ENCODE data around the gene PRDM10.

DNA sequence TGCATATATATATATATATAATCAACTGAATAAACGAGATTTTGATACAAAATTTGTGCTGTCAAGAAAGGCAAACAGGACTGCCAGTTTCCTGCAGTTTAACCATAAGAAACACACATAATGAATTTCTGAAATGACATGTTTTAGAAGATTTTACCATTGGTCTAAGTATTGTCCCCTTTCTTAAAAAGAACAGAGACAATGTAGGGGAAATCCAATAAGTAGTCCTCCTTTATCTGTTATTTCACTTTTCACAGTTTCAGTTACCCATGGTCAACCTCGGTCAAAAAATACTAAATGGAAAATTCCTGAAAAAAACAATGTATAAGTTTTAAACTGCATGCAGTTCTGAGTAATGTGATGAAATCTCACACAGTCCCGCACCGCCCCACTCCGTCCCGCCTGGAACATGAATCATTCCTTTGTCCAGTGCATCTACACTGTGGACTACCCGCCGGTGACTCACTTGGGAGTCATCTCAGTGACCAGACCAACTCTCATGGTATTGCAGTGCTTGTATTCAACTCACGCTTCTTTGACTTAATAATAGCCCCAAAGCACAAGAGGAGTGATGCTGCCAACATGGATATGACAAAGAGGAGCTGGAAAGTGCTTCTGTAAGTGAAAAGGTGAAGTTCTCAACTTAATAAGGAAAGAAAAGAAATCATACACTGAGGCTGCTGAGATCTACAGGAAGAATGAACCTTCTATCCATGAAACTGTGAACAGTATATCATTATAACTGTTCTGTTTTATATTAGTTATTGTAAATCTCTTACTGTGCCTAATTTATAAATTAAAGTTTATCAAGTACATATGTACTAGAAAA lies 48.8 kb downstream of the ARHGAP32 start:
- PRO-cap, result no peak

GRCh38 chr11:129202856-129203216 lies 10.7 kb upstream of the ARHGAP32 start:
- PRO-cap, result no peak

DNA sequence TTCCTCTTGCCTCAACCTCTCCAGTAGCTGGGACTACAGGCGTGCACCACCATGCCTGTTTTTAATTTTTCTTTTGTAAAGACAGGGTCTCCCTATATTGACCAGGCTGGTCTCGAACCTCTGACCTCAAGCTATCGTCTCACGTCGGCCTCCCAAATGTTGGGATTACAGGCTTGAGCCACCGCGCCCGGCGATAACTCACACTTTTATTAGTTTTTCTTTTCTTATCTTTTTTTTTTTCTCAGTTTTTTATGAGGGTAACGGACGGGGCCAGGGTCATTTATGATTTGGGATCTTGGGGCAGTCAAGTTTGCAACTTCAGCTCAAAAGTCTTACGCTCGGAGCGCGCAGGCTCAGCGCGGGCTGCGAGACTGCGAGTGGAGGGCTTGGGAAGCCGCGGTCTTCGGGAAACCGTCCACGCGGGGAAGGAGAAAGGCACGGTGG lies 747 bp upstream of the BARX2 start:
- PRO-cap, result no peak

DNA sequence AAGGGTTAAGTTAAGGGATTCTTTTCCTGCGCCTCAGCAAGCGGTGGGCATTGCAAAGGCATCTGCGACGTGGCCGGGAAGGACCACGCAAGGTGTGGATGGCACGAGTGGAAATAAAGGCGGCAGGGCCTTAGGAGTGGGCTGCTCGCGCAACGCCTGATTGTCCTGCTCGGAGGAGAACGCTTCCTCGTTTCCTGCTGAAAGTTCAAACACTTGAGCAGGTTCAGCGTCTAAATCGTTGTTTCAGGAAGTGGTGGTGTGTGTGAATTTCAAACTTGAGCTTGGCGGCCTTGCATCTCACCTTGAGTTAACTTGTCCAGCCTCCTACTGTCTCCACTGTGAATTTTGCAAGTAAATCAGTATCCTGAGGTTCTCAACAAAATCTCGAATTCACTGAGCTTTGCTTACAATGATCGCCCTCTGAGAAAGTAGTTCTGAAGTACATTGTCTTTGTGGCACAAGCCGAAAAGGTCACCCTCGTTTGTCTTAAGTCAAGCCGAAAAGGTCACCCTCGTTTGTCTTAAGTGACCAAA lies 729 bp downstream of the BARX2 start:
- PRO-cap, result no peak

GRCh38 chr11:129439886-129440203 lies 64.2 kb downstream of the BARX2 start:
- PRO-cap, result no peak

- PRO-cap, result no peak
Measured at GRCh38 chr11:129440909-129441340, 65.3 kb downstream of the BARX2 start.

- PRO-cap, result no peak
Measured at GRCh38 chr11:129453212-129453901, 77.7 kb downstream of the BARX2 start.

- PRO-cap, result no peak
Measured at GRCh38 chr11:129695618-129695935, 120.1 kb upstream of the TMEM45B start.

GRCh38 chr11:129910306-129910759 lies 15.0 kb upstream of the NFRKB start:
- PRO-cap, result no peak

- PRO-cap, result bidirectional peak, plus-strand start at chr11:130002938, minus-strand start at chr11:130002835; bidirectional peak, plus-strand start at chr11:130003205, minus-strand start at chr11:130003156
Measured at GRCh38 chr11:130002674-130003481, at the start of gene PRDM10. Gene PRDM10, minus strand, starts transcription at chr11:130002835.

DNA sequence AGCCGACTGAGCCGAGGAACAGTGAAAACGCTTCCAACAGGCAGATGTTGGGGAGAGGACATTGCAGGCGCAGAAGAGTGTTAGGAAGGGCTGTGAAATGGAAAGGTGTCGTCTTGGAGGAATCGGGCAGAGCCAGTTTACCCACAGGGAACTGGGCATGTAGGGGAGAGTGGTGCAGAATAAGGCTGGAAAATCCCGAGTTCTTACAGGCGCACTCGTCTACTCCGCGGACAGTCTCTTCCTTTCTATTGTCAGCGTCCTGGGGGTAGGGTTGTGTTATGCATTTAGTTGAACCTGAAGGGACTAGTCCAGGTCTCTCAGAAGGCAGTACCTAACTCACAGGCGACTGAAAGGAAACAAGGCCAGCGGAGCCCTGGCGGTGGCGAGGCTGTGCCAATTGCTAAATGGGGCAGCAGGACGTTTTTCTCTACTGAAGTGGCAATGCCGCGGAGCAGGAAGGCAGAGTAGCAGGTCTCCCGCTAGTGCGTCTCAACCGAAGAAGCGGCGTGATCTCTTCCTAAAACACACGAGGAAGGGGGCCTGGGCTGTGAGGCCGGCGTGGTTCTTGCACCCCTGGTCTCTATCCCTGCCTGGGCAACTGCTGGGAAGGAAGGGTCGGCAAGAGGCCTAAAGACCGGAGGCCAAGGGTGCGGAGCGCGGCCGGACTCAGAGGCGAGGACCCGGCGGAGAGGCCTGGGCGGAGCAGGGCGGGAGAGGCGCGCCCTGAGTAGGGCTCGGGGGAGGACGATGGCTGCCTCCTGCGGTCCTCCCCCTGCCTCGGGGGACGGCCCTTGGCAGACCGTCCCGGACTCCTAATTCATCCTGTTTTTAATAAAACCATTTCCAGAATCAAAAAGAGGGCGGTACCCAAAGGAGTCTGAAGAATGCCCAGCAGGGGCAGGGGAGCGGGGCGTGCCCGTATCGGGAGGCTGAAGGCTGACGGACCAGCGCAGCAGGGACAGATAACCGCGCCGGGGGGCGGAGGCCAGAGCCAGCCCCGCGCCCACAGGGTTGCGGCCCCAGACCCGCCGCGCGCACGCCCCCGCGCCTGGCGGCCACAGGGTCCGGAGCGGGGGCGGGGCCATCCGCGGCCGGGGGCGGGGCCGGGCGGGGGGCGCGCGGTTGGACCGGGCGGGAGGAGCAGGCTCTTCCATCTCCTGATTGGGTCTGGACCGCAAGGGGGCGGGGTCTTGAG lies 700 bp upstream of the APLP2 start:
- PRO-cap, result unidirectional peak, plus-strand start at position 433 of the sequence; unidirectional peak, minus-strand start at position 804 of the sequence; bidirectional peak, plus-strand start outside the sequence, minus-strand start at position 1,050 of the sequence

- PRO-cap, result no peak
Measured at GRCh38 chr11:130085924-130086374, 16.3 kb downstream of the APLP2 start.

DNA sequence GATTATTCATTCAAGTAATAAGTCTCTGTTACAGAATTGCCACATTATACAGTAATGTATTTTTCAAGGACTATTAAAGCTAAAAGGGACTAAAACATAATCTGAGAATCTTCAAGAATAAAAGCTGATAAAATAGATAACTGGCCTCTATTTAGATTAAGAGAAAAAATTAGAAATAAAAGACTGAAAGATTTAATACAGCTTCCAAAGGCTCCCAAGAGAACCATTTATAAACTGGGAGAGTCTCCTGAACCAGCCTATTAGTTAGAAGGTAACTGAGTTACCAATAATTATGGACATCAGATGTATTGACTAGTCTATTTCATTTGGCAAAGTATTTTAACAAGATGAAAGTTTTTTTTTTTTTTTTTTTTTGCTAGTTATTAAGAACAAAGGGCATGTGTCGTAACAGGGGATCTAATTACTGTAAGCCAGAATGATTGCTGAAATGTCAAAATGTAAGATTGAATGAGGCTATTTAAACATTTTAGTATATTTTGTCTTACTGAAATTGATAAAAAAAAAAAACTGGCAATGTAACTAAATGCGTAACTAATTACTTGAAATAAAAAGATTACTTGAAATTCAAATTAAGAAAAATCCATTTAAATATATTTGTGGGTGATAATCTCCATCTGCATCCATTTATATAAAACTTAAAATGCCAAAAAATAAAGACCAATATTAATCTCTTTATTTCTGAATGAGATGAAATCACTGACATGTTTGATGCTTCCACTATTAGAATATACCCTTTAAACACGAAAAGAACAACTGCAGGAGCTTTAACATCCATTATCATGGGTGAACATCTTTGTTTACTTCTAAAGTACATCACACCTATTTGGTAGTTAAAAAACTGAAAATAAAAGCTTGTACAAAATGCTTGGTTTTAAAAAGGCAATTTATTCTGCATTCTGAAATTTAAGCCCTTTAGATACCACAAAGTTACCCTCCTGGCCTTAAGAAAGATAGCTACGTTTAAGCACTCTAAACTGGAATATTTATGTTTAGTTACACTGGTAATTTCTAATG lies 70.8 kb downstream of the ST14 start:
- PRO-cap, result no peak

DNA sequence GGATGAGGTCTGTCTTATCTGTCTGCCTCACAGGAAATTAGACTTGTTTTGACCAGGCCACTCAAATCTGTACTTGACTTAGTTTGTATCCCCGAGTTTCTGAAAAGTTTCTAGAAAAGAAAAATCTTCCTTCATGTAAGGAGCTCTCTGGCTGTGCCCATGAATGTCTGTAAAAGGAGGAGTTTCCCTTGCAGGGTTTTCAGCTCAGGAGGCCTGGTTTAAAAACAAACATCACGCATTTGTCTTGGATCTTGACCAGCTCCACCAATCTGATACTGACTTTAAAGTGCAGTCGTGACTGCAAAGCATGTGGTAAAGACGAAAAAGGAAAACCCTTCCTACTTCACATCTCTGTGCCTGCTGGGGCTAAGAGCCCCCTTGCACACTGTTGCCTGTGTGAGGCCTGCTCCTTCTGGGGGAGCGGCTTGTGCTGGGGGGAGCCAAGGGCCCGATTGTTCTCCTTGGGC lies 61.9 kb downstream of the ADAMTS15 start:
- PRO-cap, result no peak

GRCh38 chr11:130566292-130566713 lies 117.9 kb downstream of the ADAMTS15 start:
- PRO-cap, result no peak

DNA sequence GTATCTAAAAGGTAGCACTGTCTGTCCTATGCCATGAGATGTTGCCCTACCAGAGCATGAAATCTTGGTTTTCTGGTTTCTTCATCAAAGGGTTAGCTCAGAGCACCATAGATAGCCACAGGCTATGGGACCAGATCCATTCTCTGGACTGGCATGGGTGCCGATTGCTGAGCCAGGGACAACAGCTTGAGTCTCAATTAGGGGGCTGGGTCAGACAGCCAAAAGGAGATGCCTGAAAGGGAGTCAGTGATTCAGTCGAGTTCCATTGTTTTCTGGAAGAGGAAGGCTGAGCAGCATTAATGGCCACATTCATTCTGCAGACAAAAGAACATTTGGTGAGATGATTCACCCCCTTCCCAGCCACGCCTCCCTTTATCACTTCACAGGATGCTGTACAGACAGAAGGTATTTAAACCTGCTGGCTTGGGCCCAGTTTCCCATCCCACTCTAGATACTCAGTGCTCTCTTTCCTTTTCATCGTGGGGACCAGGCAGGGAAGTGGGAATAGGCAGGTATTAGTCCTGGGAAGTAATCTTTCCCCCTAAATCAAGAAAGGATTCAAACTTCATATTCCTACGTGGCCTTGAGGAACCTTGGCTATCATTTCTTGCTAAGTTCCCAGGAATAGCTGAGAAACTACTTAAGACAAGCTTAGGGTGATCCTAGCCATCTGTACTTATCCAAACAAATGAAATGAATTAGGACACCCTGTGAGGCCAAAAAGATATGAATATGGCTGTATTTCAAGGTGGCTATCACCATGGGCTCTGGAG lies 132.0 kb downstream of the ADAMTS15 start:
- PRO-cap, result no peak

- PRO-cap, result no peak
Measured at GRCh38 chr11:130672281-130672866, 223.9 kb downstream of the ADAMTS15 start.

- PRO-cap, result no peak
Measured at GRCh38 chr11:130675219-130676049, 227.0 kb downstream of the ADAMTS15 start.

DNA sequence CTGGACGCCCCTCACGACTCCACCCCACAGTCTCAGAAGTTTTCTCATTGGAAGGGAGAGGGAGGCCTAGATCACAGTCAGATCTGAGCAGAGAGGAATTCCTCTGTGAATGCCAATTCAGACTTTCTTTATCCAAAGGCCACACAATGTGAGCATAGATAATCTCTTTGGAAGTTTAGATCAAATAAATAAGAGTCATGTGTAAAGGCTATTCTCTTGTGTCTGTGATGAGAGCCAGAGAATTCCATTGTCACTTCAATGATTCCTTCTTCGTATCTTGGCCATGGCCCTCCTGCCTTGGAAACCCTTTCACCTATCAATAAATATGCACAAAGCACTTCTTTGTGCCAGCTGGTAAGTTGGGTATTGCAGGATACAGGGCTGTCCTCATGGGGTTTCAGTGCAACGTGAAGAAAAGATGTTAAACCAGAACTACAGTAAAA lies 142.9 kb downstream of the SNX19 start:
- PRO-cap, result no peak

DNA sequence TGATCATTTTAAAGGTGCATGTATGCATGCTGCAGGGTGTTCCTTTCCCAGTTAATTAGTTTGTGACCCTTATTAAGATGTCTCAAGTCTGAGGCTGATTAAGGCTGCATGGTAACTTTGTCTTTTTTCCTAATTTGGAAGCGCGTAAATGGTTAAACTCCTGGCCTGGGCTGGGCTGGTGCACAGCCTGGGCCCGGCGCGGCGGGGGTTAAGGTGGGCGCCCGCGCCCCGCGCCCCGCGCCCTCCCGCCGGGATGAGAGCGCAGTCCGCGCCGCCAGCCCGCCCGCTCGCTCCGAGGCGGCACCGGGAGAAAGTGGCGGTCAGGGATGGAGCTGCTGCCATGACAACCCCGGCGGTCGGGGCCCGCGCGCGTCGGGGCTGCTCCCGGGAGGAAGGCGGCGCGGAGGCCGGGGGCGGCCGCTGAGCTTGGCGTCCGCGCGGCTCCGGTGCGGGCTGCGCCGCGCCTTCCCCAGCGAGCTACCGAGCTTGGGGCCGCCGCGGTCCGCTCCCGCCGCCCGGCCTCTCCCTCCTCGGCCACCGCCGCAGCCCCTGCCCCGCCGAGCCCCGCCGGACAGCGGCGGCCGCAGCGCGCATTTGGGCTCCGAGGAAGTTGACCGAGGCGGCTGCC lies 539.9 kb downstream of the NTM start:
- PRO-cap, result no peak